Cardiac fibroblast (primary cell): ENCODE measurements around a stretch of chr14.

GRCh38 chr14:96962160-96962880, 165.1 kb downstream of the VRK1 start:
- RRBS: no CpG with 5 or more reads among the region's 3 CpGs

- RRBS: no CpG with 5 or more reads among the region's 3 CpGs
Measured at GRCh38 chr14:97571905-97572242, 774.7 kb downstream of the VRK1 start.

- RRBS: no CpG with 5 or more reads among the region's 3 CpGs
Measured at GRCh38 chr14:97974480-97975082, 1177.4 kb downstream of the VRK1 start.

GRCh38 chr14:97977640-97978353, 1180.6 kb downstream of the VRK1 start:
- RRBS: 25% methylated on average over 9 of the region's 18 CpGs

- RRBS: no CpG with 5 or more reads among the region's 9 CpGs
Measured at GRCh38 chr14:99256122-99256498, 15.9 kb downstream of the BCL11B start.

GRCh38 chr14:99320634-99321287, 48.8 kb upstream of the BCL11B start:
- RRBS: no CpG with 5 or more reads among the region's 31 CpGs

- RRBS: under 1% methylated on average over 33 of the region's 74 CpGs
Measured at GRCh38 chr14:99479609-99480494, 807 bp downstream of the SETD3 start.

GRCh38 chr14:99516125-99516466, 34.9 kb downstream of the CCNK start:
- RRBS: 86% methylated on average over 5 of the region's 14 CpGs

GRCh38 chr14:99548930-99549403, 55.0 kb downstream of the CCDC85C start:
- RRBS: no CpG with 5 or more reads among the region's 8 CpGs

- RRBS: no CpG with 5 or more reads among the region's 4 CpGs
Measured at GRCh38 chr14:99571001-99571326, 33.0 kb downstream of the CCDC85C start.

- RRBS: no CpG with 5 or more reads among the region's 17 CpGs
Measured at GRCh38 chr14:99573911-99574938, 29.8 kb downstream of the CCDC85C start.

- RRBS: no CpG with 5 or more reads among the region's 15 CpGs
Measured at GRCh38 chr14:99574939-99575564, 29.0 kb downstream of the CCDC85C start.

DNA sequence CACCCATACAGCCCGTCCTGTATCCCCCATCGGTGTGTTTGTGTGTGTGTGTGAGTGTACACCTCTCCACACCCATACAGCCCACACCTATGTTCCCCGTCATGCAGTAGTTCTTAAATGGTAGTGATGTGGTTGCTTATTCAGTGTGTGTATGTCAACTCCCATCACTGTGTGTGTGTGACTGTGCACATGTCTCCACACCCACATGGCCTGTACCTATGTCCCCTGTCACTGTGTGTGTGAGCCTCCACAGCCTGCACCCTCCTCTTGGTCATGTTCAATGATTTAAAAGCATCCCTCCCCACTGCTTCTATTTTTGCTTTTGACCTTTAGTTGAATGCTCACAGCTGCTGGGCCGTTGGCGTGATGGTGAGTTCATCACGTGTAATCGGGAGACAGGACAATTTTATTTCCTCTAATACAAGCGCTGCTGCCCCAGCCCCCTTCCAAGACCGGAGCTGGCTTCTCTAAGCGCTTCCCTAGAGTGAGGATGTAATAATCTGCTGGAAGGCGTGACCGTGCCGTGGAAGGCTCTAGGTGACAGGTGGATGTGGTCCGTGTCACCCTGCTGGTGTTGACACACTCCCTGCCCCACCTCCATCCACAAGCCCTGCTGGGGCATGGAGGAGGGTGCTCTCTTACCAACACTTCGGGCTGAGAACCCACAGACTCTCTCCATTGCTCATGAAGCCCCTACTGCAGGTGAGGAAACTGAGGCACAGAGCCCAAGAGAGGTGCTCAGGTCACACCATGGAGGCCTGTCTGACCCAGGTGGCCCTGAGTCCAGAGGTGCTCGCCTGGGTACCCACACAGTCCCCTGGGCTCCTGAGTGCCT, 25.4 kb downstream of the CCDC85C start:
- RRBS: no CpG with 5 or more reads among the region's 16 CpGs

DNA sequence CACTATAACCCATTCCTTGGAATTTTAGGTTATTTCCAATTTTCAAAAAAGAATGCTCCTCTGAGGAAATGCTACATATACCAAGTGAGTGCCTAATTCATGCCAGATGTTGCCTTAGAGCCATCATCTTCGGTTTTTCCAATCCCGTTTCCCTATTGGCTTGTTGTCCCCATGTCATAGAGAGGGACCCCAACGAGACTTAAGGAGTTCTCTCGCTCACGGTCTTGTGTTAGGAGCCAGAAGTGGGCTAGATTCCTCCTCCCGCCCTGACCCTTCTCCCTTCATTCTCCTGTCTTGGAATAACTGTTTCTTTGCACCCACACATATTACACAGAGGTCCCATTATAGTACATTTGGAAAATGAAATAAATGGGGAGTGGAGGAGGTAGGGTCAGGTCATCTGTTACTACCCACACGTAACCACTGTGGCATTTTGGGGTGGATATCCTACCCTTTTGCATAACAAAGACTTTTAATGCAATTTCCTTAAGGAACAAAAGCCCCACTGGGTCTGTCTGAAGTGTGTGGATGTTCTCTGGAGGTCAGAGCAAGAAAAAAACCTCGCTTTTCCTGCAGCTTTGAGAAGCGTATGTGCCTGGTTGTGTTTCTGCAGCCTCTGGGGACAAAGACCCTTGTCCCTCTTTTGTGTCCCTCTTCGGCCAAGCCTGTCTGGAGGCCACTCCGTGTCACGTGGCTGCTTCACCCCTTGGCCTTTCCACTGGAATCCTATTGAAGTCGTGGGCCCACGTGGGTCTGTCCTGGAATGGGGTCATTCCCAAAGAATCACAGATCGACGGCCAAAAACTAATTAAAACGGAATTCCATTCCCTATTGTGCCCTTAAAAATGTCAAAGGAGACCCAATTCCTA, 13.0 kb upstream of the CYP46A1 start:
- RRBS: no CpG with 5 or more reads among the region's 17 CpGs

- RRBS: no CpG with 5 or more reads among the region's 21 CpGs
Measured at GRCh38 chr14:99682546-99683055, 1.5 kb upstream of the CYP46A1 start.

GRCh38 chr14:99733652-99734379, 49.7 kb downstream of the CYP46A1 start:
- RRBS: no CpG with 5 or more reads among the region's 23 CpGs

GRCh38 chr14:99736943-99737427, 52.9 kb downstream of the CYP46A1 start:
- RRBS: no CpG with 5 or more reads among the region's 9 CpGs

GRCh38 chr14:100047368-100047831, 17.8 kb upstream of the EVL start:
- RRBS: no CpG with 5 or more reads among the region's 8 CpGs

DNA sequence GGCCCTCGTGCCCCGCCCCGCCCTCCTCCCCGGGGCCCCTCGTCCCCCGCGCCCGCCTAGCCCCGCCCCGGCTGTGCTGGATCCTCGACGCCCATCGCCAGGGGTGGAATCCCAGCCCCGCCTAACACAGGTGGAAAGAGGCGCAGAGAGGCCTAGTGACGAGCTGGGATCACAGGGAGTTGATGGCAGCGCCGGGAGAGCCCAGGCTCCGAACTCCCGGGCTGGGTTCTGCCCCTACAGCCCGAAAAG, 24.4 kb upstream of the YY1 start:
- RRBS: 5% methylated on average over 11 of the region's 21 CpGs

- RRBS: no CpG with 5 or more reads among the region's 5 CpGs
Measured at GRCh38 chr14:100222743-100223134, 16.2 kb upstream of the YY1 start.